Cardiac muscle cell (in vitro differentiated cells and primary cell): ENCODE measurements around a stretch of chr20.

GRCh38 chr20:4119701-4120291, 28.8 kb upstream of the SMOX start:
- RAMPAGE, long total RNA = no peak
- RRBS = no CpG with 5 or more reads among the region's 15 CpGs

DNA sequence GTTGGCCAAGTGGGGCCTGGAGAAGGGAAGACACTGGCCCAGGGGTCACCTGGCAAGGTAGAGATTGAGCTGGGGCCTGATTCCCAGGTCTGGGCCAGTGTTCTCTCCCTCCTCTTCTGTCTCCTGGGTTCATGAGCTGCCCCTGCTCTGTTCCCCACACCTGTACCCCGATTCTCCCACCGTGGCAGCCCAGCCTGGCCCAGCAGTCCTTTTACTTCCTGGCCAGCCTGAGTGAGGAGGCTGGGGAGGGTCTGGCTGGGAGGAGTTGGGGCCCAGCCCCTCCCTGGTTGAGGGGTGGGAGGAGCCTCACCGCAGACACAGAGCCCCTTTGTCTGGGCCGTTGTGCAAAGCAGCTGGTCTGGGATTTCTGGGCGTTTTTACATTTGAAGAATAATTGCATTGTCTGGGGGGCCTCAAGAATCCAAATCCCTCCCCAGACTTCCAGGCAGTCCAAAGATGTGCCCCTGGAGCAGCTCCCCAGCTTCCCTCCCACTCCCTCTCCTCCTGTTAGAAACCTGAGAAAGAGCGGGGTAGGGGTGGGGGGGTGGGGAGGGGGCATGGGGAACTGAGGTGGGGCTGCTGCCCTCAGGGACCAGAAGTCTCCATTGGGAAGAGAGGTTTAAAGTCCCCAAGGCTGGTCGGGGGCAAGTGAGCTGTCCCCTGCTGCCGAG, 19.1 kb downstream of the SMOX start:
- RAMPAGE, long total RNA = no peak
- RRBS = no CpG with 5 or more reads among the region's 8 CpGs

GRCh38 chr20:4200832-4201179, 48.3 kb downstream of the ADRA1D start:
- RAMPAGE, long total RNA = no peak
- RRBS = no CpG with 5 or more reads among the region's 5 CpGs

DNA sequence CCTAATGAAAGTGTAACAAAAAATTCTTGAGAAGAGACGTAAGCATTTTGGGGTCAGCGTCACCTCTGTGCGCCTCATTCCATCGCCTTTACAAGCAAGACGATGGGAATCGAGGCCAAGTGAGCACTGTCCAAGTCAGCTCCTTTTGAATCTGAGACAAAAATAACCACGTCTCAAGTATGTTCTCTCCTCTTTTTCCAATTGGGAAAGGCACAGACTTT, 47.9 kb upstream of the ADRA1D start:
- RAMPAGE, long total RNA = no peak
- RRBS = no CpG with 5 or more reads among the region's 7 CpGs

DNA sequence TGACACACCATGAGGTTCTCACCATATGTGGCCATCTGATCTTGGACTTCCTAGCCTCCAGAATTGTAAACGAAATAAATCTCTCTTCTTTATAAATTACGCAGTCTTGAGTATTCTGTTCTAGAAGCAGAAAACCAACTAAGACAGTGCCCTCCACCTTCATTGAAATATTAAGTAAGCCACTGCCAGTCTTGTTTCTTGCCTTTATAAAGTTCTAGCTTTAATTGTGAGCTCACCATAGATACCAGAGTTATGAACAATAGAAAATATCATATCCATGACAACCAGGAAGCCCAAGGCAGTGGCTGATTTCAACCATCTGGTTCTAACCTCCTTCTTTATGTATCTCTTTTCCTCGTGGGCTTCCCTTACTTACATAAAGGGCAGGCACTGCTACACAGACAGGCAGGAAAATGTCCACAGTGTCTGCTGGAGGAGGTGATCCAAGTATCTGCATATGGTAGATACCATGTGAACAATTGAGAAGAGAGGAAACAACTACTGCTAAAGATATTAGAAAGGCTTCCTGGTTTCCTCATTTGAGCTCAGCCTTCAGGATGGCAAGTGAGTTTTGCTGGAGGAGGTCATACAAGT, 29.8 kb upstream of the PRNP start:
- RAMPAGE, long total RNA = no peak
- RRBS = no CpG with 5 or more reads among the region's 3 CpGs

- RAMPAGE, long total RNA = no peak
- RRBS = no CpG with 5 or more reads among the region's 2 CpGs
These were observed 2.8 kb downstream of the PRNP start for GRCh38 chr20:4689022-4689406.

DNA sequence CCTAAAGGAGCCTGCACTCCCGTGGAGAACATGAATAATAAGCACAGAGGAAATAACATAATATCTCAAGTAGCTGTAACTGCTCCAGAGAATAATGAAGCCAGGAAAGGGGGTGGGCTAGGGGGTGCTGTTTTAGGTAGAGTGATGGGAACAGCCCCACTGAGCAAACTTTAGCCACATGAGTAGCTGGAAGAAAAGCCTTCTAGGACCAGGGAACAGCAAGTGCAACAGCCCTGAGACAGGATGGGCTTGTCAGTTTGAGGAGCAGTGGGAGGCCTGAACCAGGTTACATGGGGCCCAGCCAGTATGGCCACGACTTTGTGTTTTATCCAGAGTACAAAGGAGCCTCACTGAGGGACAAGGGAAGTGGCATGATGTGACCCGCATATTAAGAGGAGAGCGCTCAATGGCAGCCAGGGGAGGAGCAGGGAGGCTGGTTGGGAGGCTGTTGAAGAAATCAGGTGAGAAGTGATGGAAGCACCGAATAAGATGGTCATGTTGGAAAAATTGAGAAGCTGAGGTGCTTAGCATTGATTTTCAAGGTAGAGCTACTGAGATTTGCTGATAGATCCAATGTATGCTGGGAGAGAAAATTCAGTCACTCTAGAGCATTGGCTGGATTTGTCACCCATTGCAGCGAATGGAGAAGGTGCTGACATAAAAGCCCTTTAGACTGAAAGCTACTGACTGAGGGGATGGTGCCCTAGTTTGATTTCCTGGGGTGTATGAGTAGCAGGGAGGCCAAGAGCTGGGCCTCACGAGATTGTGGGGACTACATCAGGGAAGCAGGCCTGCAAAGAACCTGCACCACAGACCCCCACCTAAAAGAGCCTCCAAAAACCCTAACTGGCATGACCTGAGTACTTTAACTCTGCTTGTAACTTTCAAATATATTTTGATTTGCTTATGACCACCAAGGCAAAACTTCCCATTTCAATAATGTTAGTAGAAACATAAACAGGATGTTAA, 11.4 kb downstream of the PRNP start:
- RAMPAGE, long total RNA = no peak
- RRBS = no CpG with 5 or more reads among the region's 7 CpGs

GRCh38 chr20:4698985-4700245, 13.2 kb downstream of the PRNP start:
- RAMPAGE, long total RNA = no peak
- RRBS = no CpG with 5 or more reads among the region's 27 CpGs

- RAMPAGE, long total RNA = no peak
- RRBS = no CpG with 5 or more reads among the region's 8 CpGs
These were observed 43.7 kb upstream of the RASSF2 start for GRCh38 chr20:4866898-4867734.

DNA sequence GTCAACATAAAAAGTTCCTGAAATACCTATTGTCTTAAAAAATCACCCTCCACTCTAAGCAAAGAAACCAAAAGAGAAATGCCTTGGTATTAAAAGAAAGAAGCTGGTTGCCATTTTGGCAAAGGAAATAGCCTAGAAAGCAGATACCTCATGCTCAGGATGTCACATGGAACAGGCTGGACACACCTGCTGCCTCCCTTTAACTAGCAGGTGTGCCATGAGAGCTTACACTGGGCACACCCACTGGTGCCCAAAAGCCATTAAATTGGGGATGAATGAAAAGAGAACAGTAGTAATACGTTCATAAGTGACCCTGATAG, 1.5 kb downstream of the SLC23A2 start:
- RAMPAGE, long total RNA = no peak
- RRBS = no CpG with 5 or more reads among the region's 1 CpG

DNA sequence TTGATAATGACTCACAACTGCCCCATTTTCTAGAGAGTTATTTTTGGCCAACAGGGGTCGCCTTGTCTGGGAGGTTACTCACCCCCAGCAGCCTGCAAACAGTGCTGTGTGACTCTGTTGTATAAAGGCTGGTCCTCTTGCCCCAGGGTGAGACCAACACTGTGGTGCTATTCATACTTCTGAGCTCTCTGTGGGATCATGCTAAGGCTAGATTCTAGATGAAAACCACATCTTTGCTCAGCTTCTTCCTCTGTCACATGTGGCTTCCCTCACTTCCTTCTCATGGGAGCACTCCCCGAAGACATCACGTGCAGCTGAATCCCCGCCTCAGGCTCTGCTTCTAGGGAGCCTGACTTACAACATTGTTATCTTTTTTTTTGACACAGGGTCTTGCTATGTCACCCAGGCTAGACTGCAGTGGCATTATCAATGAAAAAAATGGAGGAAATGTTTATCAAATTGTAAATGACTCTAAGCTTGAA, 55.6 kb upstream of the SLC23A2 start:
- RAMPAGE, long total RNA = no peak
- RRBS = no CpG with 5 or more reads among the region's 4 CpGs

GRCh38 chr20:5108464-5108975, 4.4 kb downstream of the TMEM230 start:
- RAMPAGE, long total RNA = no peak
- RRBS = no CpG with 5 or more reads among the region's 4 CpGs

GRCh38 chr20:5114999-5115585, 2.2 kb upstream of the TMEM230 start:
- RAMPAGE, long total RNA = no peak
- RRBS = no CpG with 5 or more reads among the region's 3 CpGs

DNA sequence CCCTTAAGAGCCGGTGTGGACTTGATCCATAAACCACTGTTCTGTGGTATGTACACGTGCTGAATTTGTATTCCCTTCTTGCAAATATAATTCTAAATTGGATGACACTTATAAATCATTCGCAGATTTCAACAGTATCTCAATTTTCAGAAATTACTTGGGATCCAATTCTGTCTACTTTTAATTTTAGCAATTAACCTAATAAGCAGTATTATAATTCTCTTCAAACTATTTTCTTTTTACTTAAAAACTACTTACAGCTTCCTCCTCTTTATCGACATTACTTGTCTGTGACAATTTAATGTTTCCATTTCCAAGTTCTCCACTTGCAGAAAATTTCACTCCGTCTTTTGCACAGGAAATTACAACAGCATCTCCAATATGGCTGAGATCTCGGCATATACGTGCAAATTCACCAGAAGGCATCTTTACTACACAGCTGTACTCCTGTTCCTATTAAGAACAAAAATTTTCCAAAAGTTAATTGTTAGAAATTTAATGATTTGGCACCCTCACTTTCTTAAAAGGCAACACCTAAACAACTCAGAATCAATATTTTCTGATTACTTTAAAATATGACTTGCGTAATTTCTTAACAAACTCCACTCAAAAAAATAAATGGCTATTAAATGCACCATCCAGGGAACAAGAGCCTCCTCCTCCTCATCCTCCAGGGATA, 2.4 kb downstream of the PCNA start:
- RAMPAGE, long total RNA = no peak
- RRBS = no CpG with 5 or more reads among the region's 8 CpGs

GRCh38 chr20:5159889-5160373, 33.1 kb downstream of the CDS2 start:
- RAMPAGE, long total RNA = no peak
- RRBS = no CpG with 5 or more reads among the region's 3 CpGs

DNA sequence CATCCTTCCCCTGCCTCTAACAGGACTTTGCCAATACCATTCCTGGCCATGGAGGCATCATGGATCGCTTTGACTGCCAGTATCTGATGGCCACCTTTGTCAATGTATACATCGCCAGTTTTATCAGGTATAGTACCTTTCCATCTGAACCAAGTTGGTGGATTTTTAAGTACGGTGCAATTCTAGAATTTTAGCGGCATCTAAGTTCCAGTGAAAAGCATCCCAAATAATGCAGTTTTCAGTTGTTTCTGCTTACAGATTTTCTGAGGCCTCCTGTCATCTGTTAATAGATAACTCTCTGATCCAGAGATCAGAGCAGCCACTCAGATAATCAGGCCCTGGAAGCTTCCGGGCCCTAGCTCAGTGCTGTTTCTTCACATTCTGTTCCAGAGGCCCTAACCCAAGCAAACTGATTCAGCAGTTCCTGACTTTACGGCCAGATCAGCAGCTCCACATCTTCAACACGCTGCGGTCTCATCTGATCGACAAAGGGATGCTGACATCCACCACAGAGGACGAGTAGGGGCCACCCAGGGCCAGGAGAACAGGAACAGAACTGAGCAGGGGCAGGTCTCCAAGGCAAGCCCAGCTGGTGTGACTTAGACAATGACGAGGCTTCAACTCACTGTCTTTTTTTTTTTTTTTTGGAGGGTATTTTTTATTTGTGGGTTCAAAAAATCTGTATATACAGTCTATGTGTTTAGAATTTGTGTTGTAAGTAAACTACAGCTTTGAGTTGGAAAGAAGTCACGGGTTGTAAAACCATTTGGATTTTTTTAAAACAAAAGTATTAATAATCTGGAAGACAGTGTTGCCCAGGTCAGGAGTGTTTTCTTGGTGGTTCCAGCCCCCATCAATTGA, 63.1 kb downstream of the CDS2 start:
- RAMPAGE, long total RNA = no peak
- RRBS = no CpG with 5 or more reads among the region's 12 CpGs

GRCh38 chr20:5514187-5514772, 96.5 kb downstream of the GPCPD1 start:
- RAMPAGE, long total RNA = no peak
- RRBS = no CpG with 5 or more reads among the region's 10 CpGs

DNA sequence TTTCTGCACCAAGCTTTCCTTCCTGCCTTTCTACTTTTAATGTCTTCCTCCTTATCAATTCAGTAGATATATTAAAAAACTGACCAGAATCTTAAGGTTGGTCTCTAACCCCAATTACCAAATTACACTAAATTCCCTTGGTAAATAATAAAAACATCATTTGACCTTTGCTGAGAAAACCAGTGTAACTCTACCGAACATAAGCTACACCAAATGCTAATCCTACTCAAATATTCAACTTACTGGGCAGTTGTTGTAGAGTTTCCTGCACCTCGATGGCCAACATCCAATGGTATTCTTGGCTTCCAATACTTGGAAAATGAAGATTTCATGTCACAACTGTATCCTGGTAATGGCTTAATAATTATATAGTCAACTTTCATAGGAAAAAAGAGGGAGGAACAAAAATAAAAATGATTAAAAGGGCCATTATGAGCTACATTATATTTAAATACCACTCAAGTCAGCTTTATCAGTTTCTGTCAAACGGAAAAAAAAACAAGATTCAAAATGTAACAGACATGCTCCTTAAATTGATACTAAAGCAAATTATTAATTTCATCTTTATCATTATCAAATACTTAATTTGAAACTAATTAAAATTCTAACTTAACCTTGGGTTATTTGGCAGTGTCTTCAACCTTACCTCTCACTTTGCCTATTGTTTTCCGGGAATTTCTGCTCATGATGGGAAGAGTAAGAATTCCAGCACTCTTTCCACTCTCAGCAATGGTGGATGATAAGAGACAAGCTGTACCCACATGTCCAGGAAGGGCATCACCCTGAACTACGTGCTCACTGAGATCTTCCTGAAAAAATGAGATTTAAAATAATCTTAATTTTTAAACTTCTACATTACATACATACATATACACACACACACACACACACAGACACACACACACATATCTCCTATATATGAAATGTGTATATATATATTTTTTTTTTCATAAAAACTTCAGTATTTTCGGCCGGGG, 35.3 kb downstream of the GPCPD1 start:
- RAMPAGE, long total RNA = no peak
- RRBS = no CpG with 5 or more reads among the region's 7 CpGs

DNA sequence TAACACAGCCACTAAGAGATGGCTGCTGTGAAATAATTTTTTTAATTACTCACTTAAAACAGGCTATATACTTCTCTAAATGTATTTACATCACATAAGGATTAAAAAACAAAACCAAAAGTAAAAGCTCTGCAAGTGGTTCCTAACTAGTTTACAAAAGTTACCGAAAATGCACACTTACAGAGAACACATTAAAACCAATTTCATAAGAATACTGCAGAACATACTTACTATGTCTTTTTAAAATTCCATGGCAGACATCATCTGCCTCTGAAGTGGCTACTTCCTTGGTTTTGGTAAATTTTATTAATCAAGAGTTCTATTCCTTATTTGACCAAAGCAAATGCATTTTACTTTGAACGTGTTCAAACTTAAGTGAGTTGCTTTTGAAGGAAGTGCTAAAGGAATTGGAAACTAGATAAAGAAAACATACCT, 17.9 kb downstream of the GPCPD1 start:
- RAMPAGE, long total RNA = no peak
- RRBS = no CpG with 5 or more reads among the region's 2 CpGs

DNA sequence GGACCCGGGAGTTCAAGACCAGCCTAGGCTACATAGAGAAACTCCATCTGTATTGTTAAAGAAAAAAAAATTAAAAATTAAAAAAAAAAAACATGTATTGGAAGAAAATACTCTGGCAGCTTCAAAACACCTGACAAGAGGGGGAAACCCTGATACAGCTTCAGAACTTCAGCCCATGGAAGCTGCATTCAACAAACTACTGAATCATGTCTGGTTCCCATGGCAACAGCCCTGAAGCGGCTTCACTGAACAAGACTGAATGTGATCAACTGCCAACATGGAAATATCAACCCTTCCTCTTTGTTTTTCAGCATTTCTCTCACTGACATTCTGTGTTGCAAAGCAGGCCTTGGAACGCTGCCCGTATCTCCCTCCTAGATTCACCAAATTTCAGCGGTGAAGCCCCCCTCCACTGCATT, 48.1 kb upstream of the GPCPD1 start:
- RAMPAGE, long total RNA = no peak
- RRBS = no CpG with 5 or more reads among the region's 5 CpGs